OCI-LY7 (cell line): ENCODE measurements around the genes LDLR, RAB3D, ZNF69 and WDR83OS.

DNA sequence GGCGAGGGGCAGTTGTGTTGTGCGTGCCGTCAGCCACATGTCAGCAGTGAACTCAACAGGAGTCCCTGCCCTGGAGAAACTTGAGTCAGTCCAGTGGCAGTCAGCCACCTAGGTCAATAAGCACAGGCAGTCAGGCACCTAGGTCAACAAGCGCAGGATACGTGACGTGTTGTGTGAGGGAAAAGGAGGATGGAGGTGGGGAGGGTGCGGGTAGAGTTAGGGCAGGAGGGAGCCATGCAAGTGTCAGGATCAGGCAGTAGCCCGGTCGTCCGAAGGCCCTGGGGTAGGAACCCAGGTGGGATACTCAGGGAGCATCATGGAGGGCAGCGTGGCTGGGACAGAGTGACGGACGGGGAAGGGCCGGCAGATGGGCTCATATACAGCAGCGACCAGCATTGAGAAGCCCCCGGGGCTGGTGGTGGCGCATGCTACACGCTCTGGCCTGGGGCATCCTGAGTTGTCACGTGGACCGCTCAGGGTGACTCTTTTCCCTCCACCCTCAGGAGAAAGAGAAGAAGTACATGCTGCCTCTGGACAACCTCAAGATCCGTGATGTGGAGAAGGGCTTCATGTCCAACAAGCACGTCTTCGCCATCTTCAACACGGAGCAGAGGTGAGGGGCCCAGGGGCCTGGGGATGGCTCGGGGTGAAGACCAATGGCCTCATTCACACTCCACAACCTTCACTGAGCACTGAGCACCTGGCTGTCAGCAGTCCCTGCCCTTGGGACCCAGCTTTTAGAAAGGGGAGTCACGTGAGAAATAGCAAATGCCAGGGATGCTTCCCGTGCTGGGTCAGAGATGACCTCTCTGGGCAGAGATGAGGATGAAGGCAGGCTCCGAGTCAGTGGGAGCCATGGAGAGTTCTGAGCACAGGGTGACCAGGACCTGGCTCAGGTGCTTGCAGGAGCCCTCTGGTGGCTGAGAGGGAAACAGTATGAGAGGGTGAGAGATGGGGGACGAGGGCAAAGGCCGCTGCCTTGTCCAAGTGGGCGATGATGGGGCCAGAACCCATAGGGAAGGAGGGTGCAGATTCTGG, 16.2 kb downstream of the TMED1 start:
- PRO-cap: no peak
- RAMPAGE, long total RNA: no peak

DNA sequence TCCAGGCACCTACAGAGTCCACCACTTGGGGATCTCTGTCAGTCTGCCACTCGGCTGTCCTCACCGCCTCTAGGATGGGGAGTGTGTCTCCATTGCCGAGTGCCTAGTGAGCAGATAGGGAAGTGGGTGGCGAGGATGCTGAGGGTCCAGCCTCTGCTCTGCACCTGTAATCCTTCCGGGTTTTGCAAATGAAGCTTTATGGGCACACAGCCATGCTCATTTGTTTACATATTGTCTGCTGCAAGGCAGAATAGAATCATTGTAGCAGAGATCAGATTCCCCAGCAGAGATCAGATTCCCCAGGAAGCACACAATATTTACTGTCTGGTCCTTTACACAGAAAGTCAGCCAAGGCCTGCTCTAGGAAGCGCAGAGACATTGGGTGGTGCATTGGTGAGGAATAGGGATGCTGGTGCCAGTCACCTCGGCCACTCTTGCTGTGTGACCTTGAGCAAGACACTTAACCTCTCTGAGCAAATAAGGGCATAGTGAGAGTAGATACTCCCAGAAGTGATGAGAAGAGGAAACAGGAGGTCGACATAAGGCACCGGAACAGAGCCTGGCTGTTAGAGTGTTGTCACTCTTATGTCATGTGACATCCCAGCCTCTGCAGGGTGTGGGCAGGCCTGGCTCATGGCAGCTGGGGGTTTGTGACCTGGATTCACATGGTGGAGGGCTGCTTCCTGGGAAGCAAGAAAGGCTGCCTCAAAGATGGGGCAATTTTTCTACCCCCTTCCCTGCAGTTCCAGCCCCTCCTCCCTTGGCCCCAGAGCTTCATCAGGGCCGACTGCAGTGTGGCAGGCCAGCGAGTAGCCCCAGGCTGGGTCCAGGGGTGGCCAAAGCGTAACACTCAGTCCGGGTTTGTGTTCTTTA, 25.6 kb downstream of the CARM1 start:
- PRO-cap: no peak
- RAMPAGE, long total RNA: no peak

DNA sequence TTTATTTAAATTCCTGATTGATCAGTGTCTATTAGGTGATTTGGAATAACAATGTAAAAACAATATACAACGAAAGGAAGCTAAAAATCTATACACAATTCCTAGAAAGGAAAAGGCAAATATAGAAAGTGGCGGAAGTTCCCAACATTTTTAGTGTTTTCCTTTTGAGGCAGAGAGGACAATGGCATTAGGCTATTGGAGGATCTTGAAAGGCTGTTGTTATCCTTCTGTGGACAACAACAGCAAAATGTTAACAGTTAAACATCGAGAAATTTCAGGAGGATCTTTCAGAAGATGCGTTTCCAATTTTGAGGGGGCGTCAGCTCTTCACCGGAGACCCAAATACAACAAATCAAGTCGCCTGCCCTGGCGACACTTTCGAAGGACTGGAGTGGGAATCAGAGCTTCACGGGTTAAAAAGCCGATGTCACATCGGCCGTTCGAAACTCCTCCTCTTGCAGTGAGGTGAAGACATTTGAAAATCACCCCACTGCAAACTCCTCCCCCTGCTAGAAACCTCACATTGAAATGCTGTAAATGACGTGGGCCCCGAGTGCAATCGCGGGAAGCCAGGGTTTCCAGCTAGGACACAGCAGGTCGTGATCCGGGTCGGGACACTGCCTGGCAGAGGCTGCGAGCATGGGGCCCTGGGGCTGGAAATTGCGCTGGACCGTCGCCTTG, at the start of gene LDLR:
LDLR (plus strand) TSS at position 554 of the 681 bp plus-strand sequence.
- PRO-cap: bidirectional peak, plus-strand start at position 556 of the sequence, minus-strand start at position 388 of the sequence
- RAMPAGE, long total RNA: no peak

DNA sequence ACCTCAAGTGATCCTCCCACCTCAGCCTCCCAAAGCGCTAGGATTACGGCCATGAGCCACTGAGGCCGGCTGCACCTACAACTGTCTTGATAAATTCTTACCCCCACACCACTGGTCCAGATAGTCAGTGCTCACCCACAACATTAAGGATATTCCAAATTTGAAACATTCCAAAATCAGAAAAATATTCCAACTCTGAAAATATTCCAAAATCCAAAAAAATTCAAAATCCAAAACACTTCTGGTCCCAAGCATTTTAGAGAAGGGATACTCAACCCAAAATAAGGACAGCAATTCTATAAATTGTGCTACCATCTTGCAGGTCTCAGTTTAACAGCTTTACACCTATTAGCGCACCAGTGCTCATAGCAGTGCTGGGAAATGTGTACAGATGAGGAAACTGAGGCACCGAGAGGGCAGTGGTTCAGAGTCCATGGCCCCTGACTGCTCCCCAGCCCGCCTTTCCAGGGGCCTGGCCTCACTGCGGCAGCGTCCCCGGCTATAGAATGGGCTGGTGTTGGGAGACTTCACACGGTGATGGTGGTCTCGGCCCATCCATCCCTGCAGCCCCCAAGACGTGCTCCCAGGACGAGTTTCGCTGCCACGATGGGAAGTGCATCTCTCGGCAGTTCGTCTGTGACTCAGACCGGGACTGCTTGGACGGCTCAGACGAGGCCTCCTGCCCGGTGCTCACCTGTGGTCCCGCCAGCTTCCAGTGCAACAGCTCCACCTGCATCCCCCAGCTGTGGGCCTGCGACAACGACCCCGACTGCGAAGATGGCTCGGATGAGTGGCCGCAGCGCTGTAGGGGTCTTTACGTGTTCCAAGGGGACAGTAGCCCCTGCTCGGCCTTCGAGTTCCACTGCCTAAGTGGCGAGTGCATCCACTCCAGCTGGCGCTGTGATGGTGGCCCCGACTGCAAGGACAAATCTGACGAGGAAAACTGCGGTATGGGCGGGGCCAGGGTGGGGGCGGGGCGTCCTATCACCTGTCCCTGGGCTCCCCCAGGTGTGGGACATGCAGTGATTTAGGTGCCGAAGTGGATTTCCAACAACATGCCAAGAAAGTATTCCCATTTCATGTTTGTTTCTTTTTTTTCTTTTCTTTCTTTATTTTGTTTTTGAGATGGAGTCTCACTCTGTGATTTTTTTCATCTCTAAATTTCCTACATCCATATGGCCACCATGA, 15.8 kb downstream of the LDLR start:
- PRO-cap: no peak
- RAMPAGE, long total RNA: no peak

DNA sequence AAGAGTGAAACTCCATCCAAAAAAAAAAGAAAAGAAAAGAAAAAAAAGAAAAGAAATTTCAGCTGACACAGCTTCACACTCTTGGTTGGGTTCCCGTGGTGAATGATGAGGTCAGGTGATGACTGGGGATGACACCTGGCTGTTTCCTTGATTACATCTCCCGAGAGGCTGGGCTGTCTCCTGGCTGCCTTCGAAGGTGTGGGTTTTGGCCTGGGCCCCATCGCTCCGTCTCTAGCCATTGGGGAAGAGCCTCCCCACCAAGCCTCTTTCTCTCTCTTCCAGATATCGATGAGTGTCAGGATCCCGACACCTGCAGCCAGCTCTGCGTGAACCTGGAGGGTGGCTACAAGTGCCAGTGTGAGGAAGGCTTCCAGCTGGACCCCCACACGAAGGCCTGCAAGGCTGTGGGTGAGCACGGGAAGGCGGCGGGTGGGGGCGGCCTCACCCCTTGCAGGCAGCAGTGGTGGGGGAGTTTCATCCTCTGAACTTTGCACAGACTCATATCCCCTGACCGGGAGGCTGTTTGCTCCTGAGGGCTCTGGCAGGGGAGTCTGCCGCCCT, 22.0 kb downstream of the LDLR start:
- PRO-cap: no peak
- RAMPAGE, long total RNA: no peak

DNA sequence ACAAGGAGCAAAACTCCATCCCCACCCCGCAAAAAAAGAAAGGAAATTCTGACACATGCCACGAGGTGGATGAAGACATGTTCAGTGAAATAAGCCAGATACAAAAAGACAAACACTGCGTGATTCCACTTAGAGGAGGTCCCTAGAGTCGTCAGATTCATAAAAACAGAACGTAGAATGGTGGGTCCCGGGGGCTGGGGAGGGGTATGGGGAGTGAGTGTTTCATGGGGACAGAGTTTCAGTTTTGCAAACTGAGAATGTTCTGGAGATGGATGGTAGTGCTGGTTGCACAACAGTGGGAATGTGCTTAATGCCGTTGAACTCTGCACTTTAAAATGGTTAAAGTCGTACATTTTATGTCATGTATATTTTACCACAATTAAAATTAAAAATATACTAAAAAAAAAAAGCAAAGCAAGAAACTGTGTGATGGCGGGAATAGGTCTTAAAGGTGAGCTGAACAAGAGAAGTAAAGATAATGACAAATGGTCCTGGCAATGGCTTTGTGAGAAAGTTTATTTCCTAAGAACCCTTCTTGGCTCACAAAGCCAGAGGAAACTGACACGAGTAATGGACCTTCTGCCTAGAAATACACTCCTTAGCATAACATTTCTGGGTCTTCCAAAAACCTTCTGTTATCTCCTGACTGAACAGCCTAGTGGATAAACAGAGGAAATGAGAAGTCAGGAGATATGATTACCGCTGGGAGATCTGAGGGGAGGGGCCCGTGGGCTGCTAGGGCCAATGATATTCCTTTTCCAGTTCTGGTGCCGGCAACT, 4.2 kb upstream of the SPC24 start:
- PRO-cap: no peak
- RAMPAGE, long total RNA: no peak

DNA sequence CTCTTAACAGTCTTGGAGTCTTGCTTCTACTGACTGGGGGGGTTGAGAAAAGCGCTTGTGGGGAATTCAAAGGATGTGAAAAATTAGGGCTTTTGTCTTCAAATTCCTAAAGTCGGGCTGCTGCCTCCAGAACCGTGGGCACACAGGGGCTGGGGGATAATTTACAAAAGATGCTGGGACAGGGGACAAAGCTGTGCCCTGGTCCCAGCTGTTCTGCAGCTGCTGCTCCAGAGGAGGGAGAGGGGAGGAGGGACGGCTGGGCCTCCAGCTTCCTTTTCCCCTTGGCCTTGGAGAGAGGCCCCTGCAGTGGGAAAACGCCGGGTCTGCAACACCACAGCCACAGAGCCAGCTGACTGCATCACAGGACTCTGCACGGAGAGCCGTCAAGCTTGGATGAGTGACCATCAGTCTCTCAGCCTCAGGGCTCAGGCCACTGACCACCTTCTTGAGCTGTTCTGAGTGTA, 6.2 kb downstream of the DOCK6 start:
- PRO-cap: no peak
- RAMPAGE, long total RNA: no peak

DNA sequence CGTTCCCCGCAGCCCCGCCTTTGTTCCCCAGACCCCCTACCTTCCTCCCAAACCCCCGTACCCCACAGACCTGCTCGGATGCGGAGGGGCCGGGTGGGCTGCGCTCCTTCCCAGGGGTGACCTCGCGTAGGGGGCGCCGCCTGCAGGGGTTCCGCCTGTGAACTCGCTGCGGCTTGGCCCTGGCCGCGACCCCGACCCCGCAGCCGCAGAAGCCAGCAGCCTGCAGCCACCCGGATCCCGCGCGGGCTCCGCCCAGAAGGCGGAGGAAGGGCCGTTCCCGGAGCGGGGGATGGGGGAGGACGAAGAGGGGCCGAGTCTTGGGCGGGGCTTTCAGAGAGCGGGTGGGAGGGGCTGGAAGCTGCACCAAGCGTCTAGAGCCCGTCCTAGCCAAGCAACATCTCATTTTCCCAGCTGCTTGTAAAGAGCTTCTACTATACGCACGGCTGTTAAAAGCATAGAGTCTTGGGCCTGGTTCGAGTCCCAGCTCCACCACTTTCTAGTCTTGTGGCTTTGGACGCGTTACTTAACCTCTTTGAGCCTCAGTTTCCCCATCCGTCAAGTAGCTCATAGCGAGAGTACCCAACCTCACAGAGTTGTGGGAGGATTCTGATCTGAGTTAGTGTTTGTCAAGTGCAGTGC, at the start of gene RAB3D:
RAB3D (minus strand) TSS at position 259 of the 639 bp plus-strand sequence.
- PRO-cap: bidirectional peak, plus-strand start at position 370 of the sequence, minus-strand start at position 259 of the sequence
- RAMPAGE, long total RNA: no peak

GRCh38 chr19:11361474-11361944, 6.3 kb downstream of the PLPPR2 start:
- PRO-cap: no peak
- RAMPAGE, long total RNA: no peak

GRCh38 chr19:11767617-11768155, 886 bp downstream of the ZNF441 start:
- PRO-cap: no peak
- RAMPAGE, long total RNA: no peak

DNA sequence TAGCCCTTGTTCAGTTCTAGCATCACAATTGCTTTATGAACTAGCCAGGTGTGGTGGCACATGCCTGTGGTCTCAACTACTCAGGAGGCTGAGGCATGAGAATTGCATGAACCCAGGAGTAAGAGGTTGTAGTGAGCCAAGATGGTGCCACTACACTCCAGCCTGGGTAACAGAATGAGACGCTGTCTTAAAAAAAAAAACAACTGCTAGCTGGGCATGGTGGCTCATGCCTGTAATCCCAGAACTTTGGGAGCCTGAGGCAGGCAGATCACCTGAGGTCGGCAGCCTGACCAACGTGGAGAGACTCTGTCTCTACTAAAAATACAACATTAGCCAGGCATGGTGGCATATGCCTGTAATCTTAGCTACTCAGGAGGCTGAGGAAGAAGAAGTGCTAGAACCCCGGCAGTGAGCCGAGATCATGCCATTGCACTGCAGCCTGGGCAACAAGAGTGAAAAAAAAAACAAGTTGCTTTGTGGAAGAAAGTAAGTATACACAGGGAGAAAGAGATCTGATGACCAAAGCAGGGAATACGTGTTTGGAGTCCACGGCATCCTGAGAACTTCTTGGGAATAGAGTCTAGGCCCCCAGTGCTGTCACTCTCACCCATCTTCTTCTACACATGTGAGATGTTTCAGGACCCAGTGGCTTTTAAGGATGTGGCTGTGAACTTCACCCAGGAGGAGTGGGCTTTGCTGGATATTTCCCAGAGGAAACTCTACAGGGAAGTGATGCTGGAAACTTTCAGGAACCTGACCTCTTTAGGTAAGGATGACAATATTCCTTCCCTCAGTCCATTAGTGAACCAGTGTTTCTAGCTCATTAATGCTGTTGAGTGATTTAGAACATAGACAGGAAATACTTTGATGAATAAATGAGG, 15.8 kb downstream of the ZNF440 start:
- PRO-cap: no peak
- RAMPAGE, long total RNA: no peak

GRCh38 chr19:11887602-11888577, at the start of gene ZNF69:
Gene ZNF69, plus strand, starts transcription at chr19:11887782.
- PRO-cap: bidirectional peak, plus-strand start at chr19:11887782, minus-strand start at chr19:11887709; bidirectional peak, plus-strand start at chr19:11888187, minus-strand start at chr19:11888202
- RAMPAGE, long total RNA: no peak

- PRO-cap: no peak
- RAMPAGE, long total RNA: no peak
Measured at GRCh38 chr19:12145323-12146104, 5.4 kb upstream of the ZNF20 start.

GRCh38 chr19:12195210-12195665, 32.3 kb downstream of the ZNF136 start:
- PRO-cap: no peak
- RAMPAGE, long total RNA: no peak

DNA sequence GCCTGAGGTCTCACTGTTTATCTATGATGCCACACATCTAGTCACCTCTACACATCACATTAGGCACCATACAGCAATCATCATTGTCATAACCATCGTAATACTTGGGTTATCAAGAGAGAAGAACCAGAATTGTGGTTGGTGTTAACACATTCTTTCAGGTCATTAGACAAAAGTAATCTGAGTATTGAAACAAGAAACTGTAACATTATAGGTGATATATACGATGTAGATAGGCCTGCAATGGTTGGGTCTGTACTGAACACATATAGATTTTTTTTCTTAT, 23.2 kb downstream of the ZNF44 start:
- PRO-cap: no peak
- RAMPAGE, long total RNA: no peak

GRCh38 chr19:12646353-12646915, 20.1 kb downstream of the MAN2B1 start:
- PRO-cap: no peak
- RAMPAGE, long total RNA: no peak

DNA sequence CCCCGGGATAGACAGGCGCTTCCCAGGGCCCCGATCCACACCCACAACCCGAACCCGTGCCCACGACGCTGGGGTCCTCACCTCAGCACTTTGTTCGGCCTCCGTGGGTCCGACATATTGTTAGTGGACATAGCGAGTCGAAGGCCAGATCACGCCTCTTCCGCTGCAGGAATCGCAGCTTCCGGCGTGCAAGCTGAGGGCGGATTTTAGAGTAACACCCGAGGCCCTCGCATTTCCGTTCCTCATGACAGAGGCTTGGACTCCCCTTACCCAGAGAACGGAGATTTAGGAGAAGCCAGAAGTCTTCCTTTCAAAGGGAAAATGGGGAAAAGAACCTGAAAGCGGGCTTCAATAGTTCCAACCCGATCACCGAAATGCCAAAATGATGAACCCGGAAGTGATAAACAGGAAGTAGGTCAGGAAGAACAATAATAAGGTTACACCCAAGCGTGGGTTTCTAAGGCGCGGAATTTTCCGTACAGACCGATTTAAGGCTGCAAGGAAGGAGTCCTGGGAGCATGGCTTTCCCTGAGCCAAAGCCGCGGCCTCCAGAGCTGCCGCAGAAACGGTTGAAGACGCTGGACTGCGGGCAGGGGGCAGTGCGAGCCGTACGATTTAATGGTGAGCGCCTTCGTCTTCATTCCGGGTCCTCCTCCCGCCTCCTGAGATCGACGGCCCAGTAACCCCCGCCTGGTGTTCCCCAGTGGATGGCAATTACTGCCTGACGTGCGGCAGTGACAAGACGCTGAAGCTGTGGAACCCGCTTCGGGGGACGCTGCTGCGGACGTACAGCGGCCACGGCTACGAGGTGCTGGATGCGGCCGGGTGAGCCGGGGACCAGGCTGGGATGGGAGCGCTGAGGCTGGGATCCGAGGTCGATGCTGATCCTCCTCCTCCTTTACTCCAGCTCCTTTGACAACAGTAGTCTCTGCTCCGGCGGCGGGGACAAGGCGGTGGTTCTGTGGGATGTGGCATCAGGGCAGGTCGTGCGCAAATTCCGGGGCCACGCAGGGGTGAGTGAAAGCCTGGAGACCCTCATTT, at the start of gene WDR83OS:
WDR83OS (minus strand) TSS at position 143 of the 1,041 bp plus-strand sequence.
- PRO-cap: bidirectional peak, plus-strand start at position 440 of the sequence, minus-strand start at position 159 of the sequence
- RAMPAGE, long total RNA: start-site peak on the minus strand centred at position 149 of the sequence, 27 bp wide, 228 and 48 reads in 2 replicates

GRCh38 chr19:12758613-12759096, 7.1 kb downstream of the BEST2 start:
- PRO-cap: no peak
- RAMPAGE, long total RNA: no peak

DNA sequence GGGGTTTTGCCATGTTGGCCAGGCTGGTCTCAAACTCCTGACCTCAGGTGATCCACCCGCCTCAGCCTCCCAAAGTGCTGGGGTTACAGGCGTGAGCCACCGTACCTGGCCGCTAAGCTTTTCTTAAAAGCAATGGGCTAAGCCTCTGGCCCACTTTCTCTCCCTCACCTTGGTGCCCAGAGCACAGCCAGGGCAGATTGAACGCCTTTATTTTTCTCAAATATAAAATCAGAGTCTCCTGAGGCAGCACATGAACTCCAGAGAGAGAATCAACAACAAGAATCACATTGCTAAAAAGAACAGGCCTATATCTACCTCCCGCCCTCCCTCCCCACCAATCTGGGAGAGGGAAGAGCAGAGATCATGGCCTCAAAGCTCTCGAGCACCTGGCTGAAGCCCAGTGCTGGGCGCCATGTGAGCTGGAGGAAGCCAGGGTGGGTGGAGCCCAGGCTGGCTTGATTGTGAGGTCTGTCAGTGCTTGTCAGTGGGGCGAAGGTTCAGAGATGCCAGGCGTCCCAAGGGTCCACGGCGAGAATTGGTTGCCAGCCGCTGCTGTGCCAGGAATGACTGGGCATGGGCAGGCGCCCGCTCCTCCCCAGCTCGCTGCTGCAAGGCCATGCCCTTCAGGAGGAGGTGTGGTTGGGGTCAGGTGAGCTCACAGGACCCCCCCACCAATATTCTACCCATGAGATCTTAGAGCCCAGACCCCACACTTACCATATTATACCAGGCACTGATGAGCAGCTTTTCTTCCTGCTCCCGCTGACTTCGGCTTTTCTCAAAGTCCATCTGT, 11.4 kb downstream of the BEST2 start:
- PRO-cap: no peak
- RAMPAGE, long total RNA: no peak

DNA sequence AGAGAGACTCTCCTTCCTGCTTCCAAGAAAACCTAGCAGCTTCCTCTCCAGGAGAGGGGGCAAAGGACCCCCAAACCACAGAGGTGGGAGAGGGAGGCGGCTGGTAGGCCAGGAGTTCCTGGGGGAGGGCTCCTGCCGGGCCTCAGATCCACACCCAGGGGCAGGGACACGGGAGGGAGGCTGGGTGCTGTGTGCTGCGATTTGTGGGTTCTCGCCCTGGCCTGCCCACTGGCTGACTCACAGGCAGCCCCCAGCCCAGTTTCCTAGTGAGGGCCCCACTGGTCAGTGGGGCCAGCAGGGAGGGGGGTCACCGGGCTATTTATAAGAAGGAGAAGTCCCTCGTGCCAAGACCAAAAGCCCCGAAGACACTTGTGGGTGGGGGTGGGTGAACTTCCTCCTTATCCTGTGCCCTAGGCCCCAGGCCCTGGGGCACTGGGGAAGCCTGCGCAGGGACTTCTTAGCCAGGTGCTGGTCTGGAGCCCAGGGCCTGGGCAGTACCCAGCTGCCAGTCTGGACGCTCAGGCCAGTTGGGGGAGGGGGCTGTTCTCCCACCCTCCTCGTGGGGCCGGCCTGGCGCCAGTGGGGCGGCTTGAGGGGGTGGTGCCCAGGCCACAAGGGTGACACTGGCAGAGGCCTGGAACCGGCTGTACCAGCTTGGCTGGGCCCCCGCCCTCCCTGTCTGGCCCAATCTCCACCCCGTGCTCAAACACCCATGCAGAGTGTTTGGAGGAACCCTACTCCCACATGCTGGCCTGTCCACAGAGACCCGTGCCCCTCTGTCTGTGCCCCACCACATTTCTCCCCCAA, 5.0 kb upstream of the JUNB start:
- PRO-cap: no peak
- RAMPAGE, long total RNA: no peak